Skeletal muscle cell (primary cell): ENCODE data around the gene STK24.

DNA sequence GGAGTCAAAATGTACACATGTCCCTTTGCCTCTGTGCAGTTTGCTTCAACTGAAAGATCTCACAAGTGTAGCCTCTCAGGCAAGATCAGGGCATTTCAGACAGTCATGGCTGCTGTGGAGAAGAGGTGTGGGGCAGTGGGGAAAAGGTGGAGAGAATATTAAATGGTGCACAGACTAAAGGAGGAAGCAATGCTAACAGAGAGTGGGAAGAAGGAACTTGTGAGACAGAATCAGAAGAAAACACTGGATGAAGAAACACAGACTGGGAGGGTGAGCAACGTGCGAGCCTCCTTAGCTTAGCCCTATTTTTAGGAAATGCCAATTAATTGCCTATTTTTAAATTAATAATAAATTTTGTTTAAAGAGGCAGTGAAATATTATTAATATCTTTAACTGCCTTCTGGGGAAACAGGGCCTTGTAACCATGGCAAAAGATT is 49.6 kb upstream of the RAP2A start:
- RRBS = no CpG with 5 or more reads among the region's 2 CpGs

- RRBS = no CpG with 5 or more reads among the region's 4 CpGs
Observed at GRCh38 chr13:97455939-97456605, 22.1 kb downstream of the RAP2A start.

DNA sequence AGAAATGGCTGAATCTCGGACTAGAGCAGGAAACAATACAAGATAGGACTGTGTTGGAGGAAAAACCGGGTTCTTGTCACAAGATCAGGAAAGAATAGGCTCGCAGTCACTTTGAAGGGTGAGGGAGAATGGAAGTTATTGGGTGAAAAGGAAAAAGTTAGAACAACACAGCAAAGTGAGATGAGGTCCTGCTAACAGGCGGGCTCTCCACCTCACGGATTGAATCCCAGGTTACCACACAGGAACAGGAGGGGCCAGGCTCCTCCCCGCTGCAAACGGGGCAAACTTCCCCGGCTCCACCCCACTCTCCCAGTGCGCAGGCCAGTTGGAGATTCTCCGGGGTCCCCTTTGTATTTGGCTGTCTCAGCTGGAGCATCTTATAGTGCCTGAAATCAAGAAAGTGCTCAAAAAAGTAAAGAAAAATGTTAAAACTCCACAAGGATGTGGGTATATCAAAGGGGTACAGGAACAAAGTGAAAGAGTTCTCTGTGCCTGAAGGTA is 78.3 kb upstream of the IPO5 start:
- RRBS = no CpG with 5 or more reads among the region's 10 CpGs

DNA sequence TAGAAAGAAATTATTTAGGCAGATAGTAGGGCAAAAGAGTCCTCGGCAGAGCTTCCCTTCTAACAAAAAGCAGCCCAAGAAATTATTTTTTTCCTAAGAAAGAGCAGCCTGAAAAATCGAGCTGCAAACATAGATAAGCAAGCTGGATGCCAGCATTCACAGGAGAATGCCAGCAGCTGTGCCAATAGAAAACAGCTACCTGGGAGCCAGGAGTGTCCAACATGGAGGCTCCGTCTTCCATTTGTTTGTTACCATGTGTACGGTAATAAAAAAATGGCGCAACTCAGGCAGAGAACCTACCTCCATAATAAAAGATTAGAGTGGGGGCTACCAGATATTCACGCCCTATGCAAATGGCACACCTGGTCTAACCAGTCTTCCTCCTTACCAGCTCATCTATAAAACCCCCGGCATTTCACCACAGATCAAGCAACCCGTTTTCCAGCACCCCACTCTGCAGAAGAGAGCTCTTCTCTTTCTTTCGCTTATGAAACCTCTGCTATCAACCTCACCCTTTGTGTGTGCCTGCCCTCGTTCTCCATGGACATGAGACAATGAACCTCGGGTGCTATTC is 77.5 kb upstream of the IPO5 start:
- RRBS = no CpG with 5 or more reads among the region's 11 CpGs

DNA sequence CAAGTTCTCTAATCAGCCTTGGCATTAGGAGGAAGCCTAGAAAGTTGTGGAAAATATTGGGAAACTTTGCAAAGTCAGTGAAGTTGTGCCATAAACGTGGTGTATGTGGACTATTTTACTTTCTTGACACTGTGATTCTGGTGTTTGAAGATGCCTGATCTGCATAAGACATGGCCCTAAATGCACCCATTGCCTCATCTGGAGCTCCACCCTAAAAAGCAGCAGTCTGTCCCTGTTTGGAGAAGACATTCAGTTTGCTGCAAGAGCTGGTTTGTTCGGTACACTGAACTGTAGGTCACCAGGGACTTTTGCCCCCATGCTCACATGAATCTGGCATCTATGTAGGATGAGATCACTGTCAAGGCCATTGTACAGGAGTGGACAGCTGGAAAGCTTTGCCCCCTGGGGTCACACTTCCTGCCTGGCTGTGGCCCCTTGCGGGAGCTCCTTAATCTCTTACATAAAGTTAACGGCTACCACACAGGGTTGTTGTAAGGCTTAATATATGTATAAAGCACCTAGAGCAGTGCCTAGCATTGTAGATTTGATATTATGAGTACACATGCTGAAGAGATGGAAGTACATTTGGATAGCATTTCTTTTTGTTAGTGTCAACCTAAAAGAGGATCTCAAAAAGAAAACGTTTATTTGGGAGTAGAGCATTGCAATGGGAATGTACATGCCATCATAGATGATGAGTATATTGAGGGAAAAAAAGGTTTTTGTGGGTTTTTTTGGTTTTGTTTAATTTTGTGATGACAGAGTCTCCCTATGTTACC is 73.0 kb downstream of the IPO5 start:
- RRBS = no CpG with 5 or more reads among the region's 5 CpGs

DNA sequence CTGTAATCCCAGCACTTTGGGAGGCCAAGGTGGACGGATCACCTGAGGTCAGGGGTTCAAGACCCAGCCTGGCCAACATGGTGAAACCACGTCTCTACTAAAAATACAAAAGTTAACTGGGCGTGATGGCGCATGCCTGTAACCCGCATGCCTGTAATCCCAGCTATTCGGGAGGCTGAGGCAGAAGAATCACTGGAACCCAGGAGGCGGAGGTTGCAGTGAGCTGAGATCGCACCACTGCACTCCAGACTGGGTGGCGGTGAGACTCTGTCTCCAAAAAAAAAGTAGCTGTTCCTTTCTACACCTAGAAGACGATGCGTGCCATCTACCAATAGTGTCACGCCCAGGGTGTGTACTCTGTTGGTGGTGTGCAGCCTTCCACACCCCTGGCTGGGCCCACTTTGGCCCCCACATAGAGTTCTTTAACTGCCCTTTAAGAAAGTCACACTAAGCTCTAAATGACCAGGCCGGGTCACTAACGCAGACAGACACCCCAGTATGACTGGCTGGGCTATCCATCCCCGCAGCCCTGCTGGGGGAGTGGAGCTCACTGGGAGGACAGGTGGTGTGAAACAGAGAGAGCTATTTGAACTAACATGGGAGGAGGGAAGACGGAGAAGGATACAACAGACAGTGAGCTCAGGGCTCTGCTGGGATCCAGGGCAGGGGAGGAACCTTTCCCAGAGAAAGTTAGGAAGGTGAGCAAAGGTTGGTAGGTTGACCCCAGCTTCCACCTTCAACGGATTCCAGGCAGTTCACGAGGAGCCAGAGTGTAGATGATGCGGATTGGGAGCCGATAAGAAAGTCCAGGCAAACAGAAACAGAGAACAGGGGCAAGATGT is 70.1 kb upstream of the RNF113B start:
- RRBS = no CpG with 5 or more reads among the region's 20 CpGs

- RRBS = no CpG with 5 or more reads among the region's 9 CpGs
Observed at GRCh38 chr13:98266148-98266766, 89.2 kb upstream of the RNF113B start.

- RRBS = no CpG with 5 or more reads among the region's 10 CpGs
Observed at GRCh38 chr13:98273866-98274561, 96.9 kb upstream of the RNF113B start.

DNA sequence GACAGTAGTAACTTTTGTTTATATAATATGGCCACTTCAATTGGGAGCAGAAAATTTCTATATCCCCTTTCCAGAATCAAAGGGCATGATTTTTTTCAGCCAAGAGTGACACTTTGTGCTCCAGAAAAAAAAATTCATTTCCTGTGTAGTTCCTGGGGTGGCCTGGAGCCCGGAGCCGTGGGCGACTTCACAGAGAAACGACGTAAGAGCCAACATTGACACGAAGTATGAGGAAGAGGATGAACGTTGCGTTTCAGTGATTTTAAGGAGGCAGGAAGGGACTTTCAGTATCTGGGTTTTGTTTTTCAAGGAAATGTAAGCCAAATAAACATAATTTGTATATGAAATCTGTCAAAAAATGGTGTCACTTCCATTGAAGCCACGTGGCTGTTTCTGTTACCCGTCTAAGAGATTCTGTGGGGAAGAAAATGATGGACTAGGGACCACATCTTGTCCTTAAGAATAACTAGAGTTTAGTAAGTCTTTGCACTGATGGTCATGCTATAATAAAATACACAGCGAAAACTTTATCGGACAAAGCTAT is 187.5 kb downstream of the STK24 start:
- RRBS = no CpG with 5 or more reads among the region's 12 CpGs

DNA sequence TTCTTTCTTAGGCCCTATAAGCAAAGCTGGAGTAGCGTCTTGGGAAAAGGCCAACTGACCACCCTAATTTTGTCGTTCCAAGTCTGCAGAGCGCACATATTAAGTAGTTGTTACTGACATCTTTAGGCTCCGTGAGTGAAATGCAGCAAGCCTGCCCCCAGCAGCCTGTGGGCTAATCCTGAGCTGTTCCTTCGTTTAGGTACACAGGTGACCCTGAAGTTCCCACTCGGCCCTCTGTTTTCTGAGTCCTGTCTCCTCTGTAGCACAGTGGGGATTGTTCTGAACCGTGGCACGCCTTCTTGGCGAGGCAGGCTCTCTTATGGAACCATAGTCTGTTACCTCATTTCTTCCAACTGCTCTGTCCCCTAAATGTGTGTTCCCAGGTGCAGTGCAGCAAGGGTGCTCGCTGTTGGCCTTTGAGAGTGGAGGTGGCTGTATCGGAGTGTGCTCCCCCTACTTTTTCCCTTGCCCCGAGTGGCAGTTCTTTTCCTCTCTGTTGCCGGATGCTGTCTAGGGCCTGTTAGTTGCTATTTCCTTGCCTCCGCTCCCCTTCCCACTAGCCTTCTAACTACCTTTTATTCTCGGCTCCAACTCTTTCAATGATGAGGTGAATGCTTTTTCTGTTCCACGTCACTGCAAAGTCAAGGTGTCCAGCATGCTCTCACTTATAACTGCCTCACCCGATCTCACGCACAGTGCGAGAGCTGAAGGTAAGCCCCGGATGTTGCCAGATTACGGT is 170.3 kb downstream of the STK24 start:
- RRBS = no CpG with 5 or more reads among the region's 21 CpGs

DNA sequence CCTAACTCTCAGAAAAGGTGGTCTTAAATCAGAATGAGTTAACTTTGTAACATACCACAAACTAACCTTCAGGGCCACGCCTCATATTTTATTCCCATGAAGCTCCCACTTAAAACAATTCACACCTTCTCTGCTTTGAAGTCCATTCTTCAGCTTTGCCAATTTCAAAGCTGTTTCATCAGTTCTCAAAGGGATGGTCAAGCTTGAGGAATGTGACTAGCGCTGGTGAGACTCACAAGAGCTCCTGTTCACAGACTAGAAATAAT is 68.3 kb downstream of the STK24 start:
- RRBS = no CpG with 5 or more reads among the region's 2 CpGs

GRCh38 chr13:98547400-98548228 is 29.3 kb downstream of the STK24 start:
- RRBS = no CpG with 5 or more reads among the region's 13 CpGs

DNA sequence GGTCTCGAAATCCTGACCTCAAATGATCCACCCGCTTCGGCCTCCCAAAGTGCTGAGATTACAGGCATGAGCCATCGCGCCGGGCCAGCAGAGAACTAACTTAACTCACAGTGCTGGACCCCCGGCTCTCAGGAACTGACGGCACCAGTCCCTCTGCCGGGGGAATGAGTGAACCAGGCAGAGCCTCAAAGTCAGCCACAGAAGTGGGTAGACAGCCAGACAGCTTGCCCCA is 8.8 kb downstream of the STK24 start:
- RRBS = 100% methylated on average over 1 of the region's 9 CpGs

DNA sequence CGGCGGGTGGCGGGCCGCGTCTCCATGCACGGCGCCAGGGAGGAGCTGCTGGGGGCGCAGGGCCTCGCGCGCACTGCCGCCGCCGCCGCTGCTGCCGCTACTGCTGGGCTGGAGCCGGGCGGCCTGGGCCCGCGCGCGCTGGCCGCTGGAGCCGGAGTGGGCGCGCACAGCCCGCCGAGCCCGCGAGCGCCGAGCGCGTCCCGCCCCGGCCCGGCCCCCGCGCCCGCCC is at the start of gene STK24:
TSS of gene STK24 (minus strand) at position 158 of the 229 bp plus-strand sequence.
- RRBS = 1% methylated on average over 20 of the region's 40 CpGs

DNA sequence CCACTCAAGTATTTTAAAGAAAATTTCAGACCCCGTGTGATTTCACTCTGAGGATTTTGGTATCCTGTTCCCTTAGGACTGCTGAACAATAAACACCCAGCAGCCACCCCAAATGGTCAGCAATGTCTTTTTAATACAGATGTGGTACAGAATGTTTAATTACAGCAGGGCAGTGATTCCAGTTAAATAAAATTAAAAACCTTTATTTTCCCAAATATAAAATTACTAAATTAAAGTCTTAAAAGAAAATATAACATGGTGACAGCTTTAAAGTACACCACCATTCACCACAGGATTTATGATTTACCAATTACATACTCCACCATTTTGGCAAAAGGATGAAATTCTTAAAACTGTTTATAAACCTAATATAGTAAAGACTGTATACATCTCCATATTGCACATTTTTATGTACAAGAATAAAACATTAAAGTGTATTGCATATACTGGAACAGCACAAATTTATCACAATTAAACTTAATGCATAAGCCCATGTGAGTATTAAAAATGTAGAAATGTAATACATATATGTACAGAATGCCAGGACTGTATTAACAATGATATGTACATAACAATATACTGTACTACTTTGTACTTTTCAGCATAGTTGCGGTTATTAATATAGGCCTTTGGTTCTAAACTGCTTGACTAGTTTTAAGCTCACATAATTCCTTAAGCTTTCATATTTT is 41.0 kb upstream of the SLC15A1 start:
- RRBS = no CpG with 5 or more reads among the region's 2 CpGs

GRCh38 chr13:98794065-98794764 is 41.7 kb upstream of the SLC15A1 start:
- RRBS = no CpG with 5 or more reads among the region's 12 CpGs

GRCh38 chr13:98946101-98946489 is 31.8 kb downstream of the DOCK9 start:
- RRBS = no CpG with 5 or more reads among the region's 3 CpGs

- RRBS = no CpG with 5 or more reads among the region's 8 CpGs
Observed at GRCh38 chr13:99124852-99125415, 75.7 kb upstream of the UBAC2 start.

DNA sequence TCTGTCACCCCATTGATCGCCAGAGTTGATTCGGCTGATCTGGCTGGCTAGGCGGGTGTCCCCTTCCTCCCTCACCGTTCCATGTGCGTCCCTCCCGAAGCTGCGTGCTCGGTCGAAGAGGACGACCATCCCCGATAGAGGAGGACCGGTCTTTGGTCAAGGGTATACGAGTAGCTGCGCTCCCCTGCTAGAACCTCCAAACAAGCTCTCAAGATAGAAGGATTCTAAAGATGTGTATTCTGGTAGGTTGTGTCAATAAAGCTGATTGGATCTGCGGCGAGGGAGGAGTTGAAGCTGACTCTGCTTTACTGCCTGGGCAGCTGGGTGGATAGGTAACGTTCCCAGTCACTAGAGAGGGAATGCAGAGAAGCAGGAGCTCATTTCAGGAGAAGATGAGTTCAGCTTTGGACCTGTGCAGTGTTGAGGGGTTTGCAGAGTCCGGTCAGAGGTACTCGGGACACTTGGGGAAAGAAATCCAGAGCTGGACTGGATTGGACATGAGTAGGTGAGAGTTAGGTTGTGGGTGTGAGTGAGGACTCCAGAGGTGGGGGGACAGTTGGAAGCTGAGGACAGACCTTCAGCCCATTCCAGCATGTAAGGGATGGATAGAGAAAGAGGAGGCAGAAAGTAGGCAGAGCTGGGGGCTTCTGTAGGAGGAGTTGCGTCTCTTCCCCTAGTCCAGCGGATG is 5.2 kb downstream of the UBAC2 start:
- RRBS = no CpG with 5 or more reads among the region's 21 CpGs

DNA sequence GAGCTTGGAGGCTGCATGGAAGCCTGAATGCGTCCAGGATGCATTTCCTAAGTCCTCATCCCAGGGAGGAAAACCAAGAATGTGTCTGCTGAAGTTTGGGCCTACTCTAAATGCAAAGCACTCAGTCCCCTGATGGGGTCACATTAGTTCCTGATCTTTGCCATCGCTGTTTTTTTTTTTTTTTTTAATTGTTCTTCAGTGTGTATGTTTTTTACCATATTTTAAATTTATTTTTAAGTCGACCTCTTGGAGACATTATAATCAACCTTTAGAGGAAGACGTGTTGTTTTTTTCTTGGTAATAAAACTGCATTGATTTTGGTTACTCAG is 6.6 kb upstream of the GPR18 start:
- RRBS = no CpG with 5 or more reads among the region's 4 CpGs